ENCODE measurements around a stretch of chr20.

DNA sequence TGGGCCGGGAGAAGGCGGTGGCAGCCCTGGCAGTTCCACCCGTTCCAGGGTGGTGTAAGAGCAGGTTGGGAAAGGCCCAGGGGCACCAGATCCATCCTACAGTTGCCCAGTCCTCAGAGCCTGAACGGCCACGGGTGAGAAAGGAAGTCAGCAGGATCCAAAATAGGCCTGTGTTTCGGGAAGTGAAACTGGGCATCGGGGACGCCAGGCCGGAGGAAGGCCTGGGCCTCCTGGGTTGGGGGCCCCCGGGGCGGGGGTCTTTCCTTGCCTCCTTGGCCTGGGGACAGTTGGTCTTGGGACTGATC is 17.9 kb upstream of the NOL4L start:
- PRO-cap, result no peak

- PRO-cap, result no peak
Measured at GRCh38 chr20:32652785-32653262, 20.9 kb downstream of the C20orf203 start.

DNA sequence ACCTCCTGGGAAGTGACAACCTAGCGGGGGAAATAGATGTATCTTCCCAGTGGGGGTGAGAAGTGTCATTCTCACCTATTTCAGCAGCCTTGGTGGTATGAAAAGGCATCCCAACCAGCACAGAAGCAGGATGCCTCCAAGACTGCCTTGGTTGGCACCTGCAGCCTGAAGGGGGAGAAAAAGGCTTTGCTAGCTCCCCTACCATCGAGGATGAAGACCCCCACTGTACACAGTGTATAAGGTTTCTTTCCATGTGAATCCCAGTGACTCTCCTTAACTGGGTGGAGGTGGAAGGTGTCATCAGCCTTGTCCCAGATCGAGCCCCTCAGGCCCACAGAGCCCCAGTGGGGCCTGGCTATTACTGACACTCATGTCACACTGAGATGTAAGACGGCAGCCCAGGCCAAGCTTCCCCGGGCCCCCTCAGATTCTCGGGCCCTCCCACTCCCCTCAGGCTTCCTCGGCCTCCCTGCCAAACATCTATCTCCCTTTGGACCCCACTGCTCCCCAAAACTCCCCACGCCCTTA is 802 bp downstream of the COMMD7 start:
- PRO-cap, result no peak

DNA sequence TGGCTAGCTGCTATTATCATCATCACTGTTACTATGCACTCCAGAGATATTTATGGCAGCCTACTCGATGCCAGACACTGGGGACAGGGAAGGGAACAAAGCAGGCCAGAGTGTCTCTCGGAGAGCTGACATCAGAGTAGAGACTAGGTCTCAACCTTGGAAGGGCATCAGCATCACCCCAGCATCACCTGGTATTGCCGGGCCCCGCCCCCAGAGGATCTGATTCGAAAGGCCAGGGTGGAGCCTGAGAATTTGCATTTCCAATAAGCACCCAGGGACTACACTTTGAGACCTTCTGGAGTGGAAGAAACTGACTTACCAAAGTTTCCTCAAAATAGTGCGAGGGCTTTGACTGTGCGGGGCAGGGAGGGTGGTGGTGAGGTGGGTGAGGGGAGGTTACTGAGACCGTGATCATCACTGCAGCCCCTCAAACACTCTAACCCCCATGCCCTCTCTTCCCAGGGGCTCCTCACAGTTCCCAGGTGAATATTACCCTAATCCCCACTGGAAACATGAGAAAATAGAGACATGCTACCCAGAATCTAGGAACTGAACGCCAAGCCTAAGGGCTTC is 629 bp upstream of the COMMD7 start:
- PRO-cap, result bidirectional peak, plus-strand start at position 342 of the sequence, minus-strand start at position 138 of the sequence

- PRO-cap, result no peak
Measured at GRCh38 chr20:32798243-32799219, 21.2 kb upstream of the MAPRE1 start.

GRCh38 chr20:32807574-32808093 is 12.1 kb upstream of the MAPRE1 start:
- PRO-cap, result no peak

GRCh38 chr20:32822903-32823777 is 3.4 kb downstream of the MAPRE1 start:
- PRO-cap, result no peak

- PRO-cap, result no peak
Measured at GRCh38 chr20:32851249-32851738, 7.4 kb upstream of the EFCAB8 start.

- PRO-cap, result no peak
Measured at GRCh38 chr20:32968163-32968479, 36.1 kb downstream of the SUN5 start.

DNA sequence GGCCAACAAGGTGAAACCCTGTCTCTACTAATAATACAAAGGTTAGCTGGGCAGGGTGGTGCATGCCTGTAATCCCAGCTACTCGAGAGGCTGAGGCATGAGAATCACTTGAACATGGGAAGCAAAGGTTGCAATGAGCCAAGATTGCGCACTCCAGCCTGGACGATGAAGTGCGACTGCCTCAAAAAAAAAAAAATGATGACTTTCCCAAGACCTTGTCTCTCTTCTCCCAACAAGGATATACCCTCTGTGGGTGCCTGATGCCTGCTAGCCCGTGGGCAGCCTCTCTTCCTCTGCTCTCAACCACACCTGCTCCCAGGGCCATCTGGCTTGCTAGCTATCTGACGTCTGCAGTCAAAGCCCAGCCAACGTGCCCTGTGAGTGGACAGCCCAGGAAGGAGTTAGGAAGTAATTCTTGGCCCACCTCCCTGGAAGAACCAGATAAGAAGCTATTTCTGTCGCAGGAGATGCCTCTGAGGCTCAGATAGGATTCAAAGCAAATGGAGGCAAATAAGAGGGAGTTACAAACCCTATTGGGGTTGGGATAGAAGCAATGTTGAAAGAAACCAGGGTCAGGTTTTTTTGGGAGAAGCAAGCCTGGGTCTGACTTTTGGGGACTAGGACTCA is 17.7 kb upstream of the CDK5RAP1 start:
- PRO-cap, result no peak

DNA sequence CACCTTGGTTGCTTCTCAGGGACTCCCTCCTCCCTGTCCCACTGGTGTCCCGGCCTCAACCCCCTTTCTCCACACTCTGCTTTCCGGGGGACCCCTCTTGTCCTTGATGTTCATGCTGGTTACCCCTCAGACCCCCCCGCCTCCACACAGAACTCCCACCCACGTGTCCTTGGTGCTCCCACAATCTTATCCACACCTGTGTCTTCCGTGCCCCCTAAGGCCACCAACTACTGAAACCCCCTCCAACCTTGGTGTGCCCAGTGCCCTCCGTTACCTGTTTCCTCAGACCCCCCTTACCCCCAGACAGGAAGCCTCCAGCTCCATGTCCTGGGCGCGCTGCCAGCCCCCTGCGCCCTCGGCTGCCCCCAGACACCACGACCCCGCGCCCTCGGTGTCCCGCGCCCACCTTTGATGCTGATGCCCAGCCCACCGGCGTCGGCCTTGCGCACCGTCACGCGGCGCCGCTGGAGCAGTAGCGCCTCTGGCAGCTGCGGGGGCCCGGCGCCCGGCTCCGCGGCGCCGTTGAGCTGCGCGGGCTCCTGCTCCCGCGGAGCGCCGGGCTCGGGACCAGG is 572 bp downstream of the SNTA1 start:
- PRO-cap, result no peak

GRCh38 chr20:33572112-33573076 is 82.5 kb downstream of the CBFA2T2 start:
- PRO-cap, result no peak

- PRO-cap, result bidirectional peak, plus-strand start at chr20:33663781, minus-strand start at chr20:33663683
Measured at GRCh38 chr20:33663614-33664307, 1.6 kb downstream of the C20orf144 start.

DNA sequence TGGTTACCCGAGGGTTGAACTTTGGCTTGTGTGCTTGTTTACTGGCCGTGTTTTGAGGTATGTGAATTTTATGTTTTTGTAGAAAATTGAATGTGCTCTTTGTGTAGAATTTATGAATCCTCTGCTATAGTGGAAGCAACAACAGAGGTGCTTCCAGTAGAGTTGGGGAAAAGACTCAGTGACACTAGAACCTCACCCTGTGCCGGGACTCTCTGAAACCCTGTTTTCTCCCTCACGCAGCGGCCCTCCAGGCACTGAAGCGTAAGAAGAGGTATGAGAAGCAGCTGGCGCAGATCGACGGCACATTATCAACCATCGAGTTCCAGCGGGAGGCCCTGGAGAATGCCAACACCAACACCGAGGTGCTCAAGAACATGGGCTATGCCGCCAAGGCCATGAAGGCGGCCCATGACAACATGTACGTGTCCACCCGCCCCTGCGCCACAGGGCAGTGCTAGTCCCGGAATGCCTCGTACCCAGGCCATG is 37.1 kb downstream of the CHMP4B start:
- PRO-cap, result no peak

- PRO-cap, result no peak
Measured at GRCh38 chr20:34190674-34191137, 50.5 kb upstream of the ASIP start.

DNA sequence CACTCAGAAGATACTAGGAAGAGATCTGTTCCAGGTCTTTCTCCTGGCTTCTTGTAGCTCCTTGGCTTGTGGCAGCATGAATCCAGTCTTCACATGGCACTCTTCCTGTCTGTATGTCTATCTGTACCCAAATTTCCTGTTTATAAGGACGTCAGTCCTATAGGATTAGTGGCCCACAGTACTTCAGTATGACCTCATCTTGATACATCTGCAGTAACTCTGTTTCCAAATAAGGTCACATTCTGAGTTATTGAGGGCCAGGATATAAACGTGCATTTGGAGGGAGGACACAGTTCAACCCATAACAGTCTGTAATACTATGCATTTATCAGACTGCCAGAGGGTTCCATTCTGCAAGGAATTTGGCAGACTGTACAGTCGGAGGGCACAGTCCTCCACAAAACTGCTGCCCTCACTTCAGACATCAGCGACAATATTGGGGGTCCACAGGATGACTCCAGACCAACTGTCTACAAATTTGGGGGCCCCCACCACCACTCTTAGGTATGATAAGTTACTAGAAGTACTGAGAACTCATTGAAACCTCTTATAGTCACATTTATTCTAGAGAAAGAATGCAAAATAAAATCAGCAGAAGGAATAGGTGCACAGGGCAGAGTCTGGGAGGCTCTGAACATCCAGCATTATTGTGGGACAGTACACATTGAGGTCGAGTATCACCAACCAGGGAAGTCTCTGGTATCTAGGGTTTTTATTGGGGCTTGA is 57.4 kb upstream of the DYNLRB1 start:
- PRO-cap, result no peak

GRCh38 chr20:34522848-34523457 is 6.7 kb downstream of the DYNLRB1 start:
- PRO-cap, result no peak

- PRO-cap, result no peak
Measured at GRCh38 chr20:34558008-34558087, 670 bp upstream of the MAP1LC3A start.

- PRO-cap, result no peak
Measured at GRCh38 chr20:34560816-34561421, 2.4 kb downstream of the MAP1LC3A start.

DNA sequence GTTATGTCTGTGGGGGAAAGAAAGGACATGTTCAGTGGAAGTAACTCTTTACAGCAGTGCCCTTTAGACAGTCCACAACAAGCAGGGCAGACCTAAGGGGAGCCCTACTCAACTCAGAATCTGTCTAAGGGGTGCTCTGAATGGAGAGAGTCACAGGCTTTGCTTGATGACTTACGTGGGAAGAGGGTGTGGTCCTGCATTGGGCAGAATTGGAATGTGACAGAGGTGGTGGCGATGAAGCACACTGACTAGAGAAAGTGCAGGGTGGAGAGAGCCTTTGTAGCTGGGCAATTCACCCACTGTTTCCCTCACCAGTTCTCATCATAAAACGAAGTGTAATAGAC is 11.2 kb downstream of the TP53INP2 start:
- PRO-cap, result no peak